Body of pancreas (tissue), 2 donors: ENCODE measurements around a stretch of chr14.

- PRO-cap = no peak
- RAMPAGE, long total RNA, 2 experiments = no peak in any of the 2 experiments
Observed at GRCh38 chr14:21247203-21247700, 22.0 kb downstream of the HNRNPC start.

GRCh38 chr14:21455215-21455647, 692 bp downstream of the CHD8 start:
- PRO-cap = no peak
- RAMPAGE, long total RNA, 2 experiments = no peak in any of the 2 experiments

- PRO-cap = no peak
- RAMPAGE, long total RNA, 2 experiments = no peak in any of the 2 experiments
Observed at GRCh38 chr14:21503138-21504251, 7.6 kb downstream of the METTL3 start.

- PRO-cap = no peak
- RAMPAGE, long total RNA, 2 experiments = no peak in any of the 2 experiments
Observed at GRCh38 chr14:21557202-21557727, 22.6 kb downstream of the OR10G3 start.

DNA sequence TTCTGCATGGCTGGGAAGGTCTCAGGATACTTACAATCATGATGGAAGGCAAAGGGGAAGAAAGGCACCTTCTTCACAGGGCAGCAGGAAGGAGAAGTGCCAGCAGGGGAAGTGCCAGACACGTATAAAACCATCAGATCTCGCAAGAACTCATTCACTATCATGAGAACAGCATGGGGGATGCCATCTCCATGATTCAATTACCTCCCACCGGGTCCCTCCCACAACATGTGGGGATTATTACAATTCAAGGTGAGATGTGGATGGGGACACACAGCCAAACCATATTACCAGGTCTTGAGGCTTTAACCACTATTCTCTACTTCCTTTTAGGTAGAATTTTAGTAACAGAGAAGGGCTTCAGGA, 40.7 kb upstream of the OR4E1 start:
- PRO-cap = no peak
- RAMPAGE, long total RNA, 2 experiments = no peak in any of the 2 experiments

DNA sequence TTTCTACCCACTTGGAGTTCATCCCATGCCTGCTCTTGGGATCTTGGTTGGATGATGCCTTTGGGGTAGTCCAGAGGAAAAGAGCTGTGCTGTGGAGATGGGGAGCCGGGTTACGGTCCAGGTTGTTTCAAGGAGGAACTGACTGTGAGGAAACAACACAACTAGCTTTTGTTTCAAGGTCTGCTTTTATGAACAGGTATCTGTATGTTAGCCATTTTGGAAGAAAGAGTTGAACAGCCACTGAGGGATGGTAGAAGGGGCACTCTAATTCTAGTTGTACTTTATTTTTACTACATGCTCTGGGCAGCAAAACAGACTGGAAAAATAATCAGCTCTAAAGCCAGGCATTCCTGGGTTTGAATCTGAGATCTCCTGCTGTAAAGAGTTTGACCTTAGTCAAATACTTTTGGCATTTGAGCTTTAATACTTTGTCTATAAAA, 64.9 kb upstream of the OR4E1 start:
- PRO-cap = no peak
- RAMPAGE, long total RNA, 2 experiments = no peak in any of the 2 experiments

- PRO-cap = no peak
- RAMPAGE, long total RNA, 2 experiments = no peak in any of the 2 experiments
Observed at GRCh38 chr14:21965141-21965550, 291.5 kb upstream of the OR4E1 start.

- PRO-cap = no peak
- RAMPAGE, long total RNA, 2 experiments = no peak in any of the 2 experiments
Observed at GRCh38 chr14:22163052-22163598, 425.9 kb downstream of the DAD1 start.

GRCh38 chr14:22433034-22433566, 155.9 kb downstream of the DAD1 start:
- PRO-cap = no peak
- RAMPAGE, long total RNA, 2 experiments = no peak in any of the 2 experiments

DNA sequence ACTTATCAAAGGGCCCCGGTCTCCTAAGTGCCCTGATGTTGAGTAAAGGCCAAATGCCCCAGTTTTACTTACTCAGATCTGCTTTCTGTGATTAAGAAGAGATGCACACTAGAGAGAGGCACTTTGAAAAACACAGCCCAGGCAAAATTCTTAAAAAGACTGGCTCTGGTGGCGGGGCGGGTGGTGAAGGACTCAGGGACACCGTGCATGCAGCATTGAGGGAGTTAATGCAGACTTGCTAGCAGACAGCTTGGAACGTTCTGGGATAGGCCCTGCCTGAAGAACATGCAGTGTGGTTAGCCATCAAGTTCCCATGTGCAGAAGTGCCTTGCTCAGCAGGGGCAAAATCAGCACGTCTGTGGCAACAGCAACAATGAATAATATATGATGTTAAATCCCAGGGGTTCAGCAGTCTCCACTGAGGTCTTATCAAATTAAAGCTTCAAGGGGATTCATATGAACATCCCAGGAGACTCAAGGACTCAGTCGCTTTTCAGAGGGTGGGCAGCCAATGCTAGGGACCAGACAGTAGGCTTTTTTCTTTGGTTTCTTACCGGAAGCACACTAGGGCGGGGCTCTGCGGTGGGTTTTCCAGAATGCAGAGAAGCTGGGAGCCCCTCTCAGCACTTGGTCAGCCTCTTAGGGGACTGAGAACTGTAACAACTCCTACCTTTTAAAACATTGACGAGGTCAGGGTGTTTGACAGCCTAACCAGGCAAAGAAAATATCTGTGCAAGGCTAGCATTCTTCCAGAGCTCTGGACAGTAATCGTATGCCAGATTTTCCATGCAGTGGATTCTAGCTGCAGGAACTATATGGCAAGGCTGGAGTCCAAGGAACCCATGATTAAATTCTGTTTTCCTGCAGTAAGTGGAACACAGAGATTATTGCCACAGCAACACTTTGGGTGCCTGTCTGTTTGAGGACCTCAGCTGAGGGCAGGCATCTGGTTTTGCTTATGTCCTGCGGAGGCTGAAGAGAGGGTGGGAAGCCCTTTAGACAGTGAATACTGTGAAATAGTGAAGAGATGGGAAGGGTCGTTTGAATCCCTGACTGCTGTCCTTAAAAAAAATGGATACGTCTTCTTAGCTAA, 104.7 kb downstream of the DAD1 start:
- PRO-cap = no peak
- RAMPAGE, long total RNA, 2 experiments = no peak in any of the 2 experiments

- PRO-cap = no peak
- RAMPAGE, long total RNA, 2 experiments = no peak in any of the 2 experiments
Observed at GRCh38 chr14:22492510-22493102, 96.4 kb downstream of the DAD1 start.

GRCh38 chr14:22496570-22497455, 92.2 kb downstream of the DAD1 start:
- PRO-cap = no peak
- RAMPAGE, long total RNA, 2 experiments = no peak in any of the 2 experiments

GRCh38 chr14:22520075-22520636, 68.9 kb downstream of the DAD1 start:
- PRO-cap = no peak
- RAMPAGE, long total RNA, 2 experiments = no peak in any of the 2 experiments

- PRO-cap = no peak
- RAMPAGE, long total RNA, 2 experiments = no peak in any of the 2 experiments
Observed at GRCh38 chr14:22547195-22547936, 41.7 kb downstream of the DAD1 start.

- PRO-cap = no peak
- RAMPAGE, long total RNA, 2 experiments = no peak in any of the 2 experiments
Observed at GRCh38 chr14:22548385-22548718, 40.7 kb downstream of the DAD1 start.

GRCh38 chr14:22549744-22550715, 39.0 kb downstream of the DAD1 start:
- PRO-cap = no peak
- RAMPAGE, long total RNA, 2 experiments = no peak in any of the 2 experiments

GRCh38 chr14:22565659-22566137, 23.3 kb downstream of the DAD1 start:
- PRO-cap = no peak
- RAMPAGE, long total RNA, 2 experiments = no peak in any of the 2 experiments

- PRO-cap = no peak
- RAMPAGE, long total RNA, 2 experiments = no peak in any of the 2 experiments
Observed at GRCh38 chr14:22650781-22651317, 6.7 kb upstream of the OR6J1 start.

- PRO-cap = no peak
- RAMPAGE, long total RNA, 2 experiments = no peak in any of the 2 experiments
Observed at GRCh38 chr14:22820207-22820473, 4.9 kb upstream of the SLC7A7 start.

- PRO-cap = bidirectional peak, plus-strand start at chr14:22871430, minus-strand start at chr14:22871327
- RAMPAGE, long total RNA, 2 experiments = no peak in any of the 2 experiments
Observed at GRCh38 chr14:22871207-22871563, 355 bp upstream of the LRP10 start.